ENCODE results near the genes ATP11A and MCF2L.

DNA sequence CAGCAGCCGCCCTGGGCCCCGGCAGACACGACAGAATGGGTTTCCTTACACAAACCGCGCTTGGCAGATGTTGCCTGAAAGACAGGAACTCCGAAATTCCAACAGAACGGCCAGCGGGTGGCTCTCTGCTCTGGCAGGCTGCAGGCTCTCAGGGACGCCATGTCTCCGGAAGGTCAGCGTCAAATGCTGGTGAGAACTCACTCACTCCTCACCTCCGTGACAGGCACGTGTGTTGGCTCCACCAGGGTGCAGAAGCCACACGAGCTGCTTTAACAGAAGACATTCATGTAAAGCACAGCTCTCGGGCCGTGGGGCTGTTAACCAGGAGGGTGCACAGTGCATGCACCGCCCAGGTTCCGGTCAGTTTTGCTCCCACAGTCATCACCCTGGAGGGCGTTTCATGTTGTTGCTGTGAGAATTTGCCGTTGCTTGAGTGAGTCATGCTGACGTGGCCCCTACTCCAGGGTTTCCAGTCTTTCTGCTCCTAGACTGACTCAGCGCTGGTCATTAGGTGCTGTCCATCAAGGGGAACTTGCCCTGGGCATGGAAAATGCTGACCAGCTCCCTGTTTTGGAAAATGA is 44.9 kb downstream of the ANKRD10 start:
- PRO-cap, result unidirectional peak, minus-strand start at position 289 of the sequence; bidirectional peak, plus-strand start outside the sequence, minus-strand start at position 342 of the sequence
- RRBS, 2 experiments, result 0 to 50% methylated on average over 2 to 4 of the region's 22 CpGs

- PRO-cap, result no peak
- RRBS, 2 experiments, result no CpG with 5 or more reads among the region's 13 CpGs
These were observed 6.7 kb upstream of the ANKRD10 start for GRCh38 chr13:110921431-110922075.

DNA sequence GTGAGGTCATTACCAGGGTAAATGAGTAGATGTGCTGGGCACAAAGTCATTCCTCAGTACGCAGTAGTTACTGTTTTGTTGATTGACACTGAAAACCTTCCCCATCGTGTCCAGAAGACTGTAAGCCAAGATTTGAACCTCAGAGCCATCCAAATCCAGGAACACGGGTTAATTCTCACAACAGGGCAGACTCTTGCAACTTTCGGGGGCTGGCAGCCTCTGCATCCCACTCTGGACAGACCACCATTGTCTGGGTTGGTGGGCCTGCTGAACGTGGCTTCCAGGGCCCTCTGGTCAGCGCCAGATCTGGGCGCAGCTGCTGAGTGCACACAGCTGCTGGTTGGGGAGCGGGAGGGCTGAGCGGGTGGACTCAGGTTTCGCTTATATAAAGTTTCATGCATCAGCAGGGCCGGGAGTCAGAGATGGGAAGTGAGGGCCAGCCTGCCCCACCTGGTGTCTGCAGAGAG is 6.8 kb downstream of the ARHGEF7 start:
- PRO-cap, result no peak
- RRBS, 2 experiments, result 13 to 16% methylated on average over 1 of the region's 11 CpGs

DNA sequence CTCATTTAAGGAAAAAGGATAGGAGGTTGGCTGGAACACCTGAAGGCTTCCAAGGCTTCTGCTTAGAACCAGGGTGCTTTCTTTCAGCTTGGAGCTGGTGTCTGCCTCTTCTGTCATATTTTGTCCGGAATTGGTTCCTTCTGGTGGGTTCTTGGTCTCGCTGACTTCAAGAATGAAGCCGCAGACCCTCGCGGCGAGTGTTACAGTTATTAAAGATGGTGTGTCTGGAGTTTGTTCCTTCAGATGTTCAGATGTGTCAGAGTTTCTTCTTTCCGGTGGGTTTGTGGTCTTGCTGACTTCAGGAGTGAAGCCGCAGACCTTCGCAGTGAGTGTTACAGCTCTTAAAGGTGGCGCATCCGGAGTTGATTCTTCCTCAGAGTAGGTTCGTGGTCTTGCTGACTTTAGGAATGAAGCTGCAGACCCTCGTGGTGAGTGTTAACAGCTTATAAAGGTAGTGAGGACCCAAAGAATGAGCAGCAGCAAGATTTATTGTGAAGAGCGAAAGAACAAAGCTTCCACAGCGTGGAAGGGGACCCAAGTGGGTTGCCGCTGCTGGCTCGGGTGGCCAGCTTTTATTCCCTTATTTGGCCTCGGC is 74.1 kb downstream of the ARHGEF7 start:
- PRO-cap, result no peak
- RRBS, 2 experiments, result no CpG with 5 or more reads among the region's 18 CpGs

DNA sequence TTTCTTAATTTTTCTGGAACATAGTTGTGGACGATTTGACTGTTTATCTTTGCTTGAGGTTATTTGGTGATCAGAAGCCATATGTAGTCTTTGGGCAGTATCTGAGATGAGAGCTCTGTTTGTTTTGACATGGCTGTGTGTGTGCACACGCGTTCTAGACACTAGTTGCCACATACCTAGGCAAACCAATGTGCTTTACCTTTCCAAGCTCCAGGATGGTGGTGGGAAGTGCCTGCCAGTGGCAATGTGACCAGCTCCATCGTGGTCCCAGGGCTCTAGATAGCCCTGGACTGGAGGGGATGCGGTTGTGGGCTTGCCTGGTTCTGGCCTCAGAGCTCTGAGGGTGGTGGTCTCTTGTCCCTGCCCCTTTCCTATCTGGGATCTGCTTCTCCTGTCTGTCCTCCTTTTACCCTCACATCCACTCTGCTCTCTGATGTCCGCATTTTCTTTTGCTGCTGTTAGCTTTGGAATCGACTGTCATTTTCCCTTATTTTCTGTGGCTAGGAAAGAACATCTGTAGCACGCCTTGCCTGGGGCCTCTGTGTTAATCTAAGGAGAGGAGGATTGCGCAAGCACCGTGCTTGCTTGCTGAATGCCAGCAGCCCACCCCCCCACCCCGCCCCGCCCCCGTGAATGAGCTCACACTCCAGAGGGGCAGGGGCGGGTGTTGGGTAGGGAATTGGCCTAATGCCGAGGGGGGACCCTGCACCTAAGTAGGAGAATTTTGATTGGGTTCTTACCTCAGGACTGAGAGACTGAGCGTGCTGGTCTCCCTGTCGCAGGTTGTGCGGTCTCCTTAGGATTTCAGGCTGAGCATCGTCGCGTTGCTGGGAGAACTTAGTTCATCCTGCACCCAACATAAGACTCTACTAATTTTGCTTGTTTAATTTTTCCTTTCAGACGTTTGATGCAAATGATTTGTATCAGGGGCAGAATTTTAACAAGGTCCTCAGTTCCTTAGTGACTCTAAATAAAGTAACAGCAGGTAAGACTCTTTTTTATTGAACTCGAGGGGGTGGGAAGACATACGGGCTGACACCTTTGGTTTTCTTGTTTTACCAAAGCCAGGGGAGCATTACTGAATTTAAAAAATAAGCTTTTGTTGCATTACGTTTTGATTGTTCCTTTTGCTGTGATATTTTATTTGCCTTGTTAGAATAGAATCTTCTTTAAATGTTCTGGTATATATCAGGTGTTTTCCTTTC is 89.7 kb downstream of the ARHGEF7 start:
- PRO-cap, result no peak
- RRBS, 2 experiments, result no CpG with 5 or more reads among the region's 25 CpGs

GRCh38 chr13:111209543-111209977 is 94.5 kb downstream of the ARHGEF7 start:
- PRO-cap, result no peak
- RRBS, 2 experiments, result no CpG with 5 or more reads among the region's 8 CpGs

- PRO-cap, result no peak
- RRBS, 2 experiments, result no CpG with 5 or more reads among the region's 2 CpGs
These were observed 71.6 kb upstream of the TEX29 start for GRCh38 chr13:111248887-111249231.

DNA sequence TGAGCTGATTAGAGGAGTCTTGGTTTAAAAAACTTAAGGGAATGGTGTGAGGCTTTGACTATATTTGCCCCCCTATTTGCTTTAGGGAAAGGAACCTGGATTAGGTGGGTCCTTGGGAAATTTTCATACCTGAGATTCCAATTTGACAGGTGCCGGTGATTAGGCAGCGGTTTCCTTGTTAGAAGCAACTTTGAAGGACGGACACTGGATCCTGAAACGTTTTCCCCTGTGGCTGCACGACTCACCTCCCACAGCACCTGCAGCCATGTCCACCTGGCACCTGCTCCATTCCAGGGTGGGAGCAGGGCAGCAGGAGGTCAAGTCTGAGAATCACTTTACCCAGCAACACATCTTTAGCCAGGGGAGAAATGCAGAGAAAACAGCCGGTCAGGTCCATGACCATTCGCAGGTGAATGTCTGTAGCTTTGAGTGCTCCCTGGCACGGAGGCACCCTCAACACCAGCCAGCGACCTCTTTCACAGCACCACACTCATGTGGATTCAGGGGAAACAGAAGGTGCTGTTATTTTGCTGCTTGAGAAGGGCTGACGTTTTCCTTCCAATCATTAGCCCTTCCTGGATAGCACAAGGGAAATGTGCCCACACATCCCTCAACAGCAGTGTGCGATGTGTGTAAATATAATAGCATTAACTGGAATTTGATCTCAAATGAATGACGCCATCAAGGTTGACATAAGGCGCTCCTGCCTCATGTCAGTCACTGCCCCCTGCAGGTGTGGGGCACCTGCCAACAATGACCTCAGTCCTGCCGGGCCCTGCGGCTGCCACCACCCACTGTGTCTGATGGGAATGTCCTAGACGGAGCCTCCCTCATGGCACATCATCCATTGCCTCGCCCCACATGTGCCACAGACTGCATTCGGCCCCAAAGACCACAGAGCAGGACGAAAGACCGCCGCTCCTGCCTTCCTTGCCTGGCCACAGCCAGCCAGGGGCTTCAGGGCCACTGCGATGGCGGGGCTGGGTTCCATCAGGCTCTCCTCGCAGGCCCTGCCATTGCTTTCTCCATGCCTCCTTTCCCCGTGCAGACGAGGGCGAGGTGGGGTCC is 146.3 kb downstream of the SOX1 start:
- PRO-cap, result no peak
- RRBS, 2 experiments, result no CpG with 5 or more reads among the region's 27 CpGs

- PRO-cap, result no peak
- RRBS, 2 experiments, result no CpG with 5 or more reads among the region's 5 CpGs
These were observed 97.7 kb downstream of the SPACA7 start for GRCh38 chr13:112473797-112474218.

DNA sequence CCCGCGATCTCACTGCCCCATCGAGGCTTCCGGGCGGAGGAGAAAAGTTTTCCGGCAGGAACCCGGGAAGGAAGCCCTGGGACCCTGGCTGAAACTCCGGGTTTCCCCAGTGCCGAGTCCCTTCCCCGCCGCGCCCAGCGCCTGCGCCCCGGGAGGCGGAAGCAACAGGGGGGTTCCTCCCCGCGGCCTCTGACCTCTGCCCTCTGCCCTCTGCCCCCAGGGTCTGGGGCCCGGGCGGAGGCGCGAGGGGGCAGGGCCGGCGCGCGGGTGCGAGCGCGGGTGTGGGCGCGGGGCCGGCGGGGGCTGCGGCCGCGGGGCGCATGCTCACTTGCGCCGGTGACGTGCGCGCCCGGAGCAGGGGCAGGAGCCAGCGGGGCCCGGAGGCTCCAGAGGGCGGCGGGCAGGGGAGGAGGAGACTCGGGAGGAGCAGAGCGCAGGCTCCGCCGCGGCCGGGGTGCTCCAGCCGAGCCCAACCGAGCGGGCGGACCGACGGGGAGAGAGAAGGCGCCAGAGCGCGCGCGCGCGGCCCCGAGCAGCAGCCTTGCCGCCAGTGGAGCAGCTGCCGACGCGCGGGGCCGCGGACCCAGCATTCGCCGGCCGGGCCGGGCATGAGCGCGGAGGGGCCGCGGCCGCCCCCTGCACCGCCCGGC is at the start of gene ATP11A:
Gene ATP11A, plus strand, starts transcription at position 389 of the 650 bp plus-strand sequence.
- PRO-cap, result bidirectional peak, plus-strand start at position 389 of the sequence, minus-strand start at position 281 of the sequence
- RRBS, 2 experiments, result 2 to 3% methylated on average over 50 of the region's 85 CpGs

- PRO-cap, result no peak
- RRBS, 2 experiments, result no CpG with 5 or more reads among the region's 15 CpGs
These were observed 78.3 kb downstream of the ATP11A start for GRCh38 chr13:112768186-112768500.

GRCh38 chr13:112968022-112968968 is 719 bp upstream of the MCF2L start:
- PRO-cap, result no peak
- RRBS, 2 experiments, result under 1% methylated on average over 9 of the region's 60 CpGs; no CpG with 5 or more reads in 1 of the 2 experiments

DNA sequence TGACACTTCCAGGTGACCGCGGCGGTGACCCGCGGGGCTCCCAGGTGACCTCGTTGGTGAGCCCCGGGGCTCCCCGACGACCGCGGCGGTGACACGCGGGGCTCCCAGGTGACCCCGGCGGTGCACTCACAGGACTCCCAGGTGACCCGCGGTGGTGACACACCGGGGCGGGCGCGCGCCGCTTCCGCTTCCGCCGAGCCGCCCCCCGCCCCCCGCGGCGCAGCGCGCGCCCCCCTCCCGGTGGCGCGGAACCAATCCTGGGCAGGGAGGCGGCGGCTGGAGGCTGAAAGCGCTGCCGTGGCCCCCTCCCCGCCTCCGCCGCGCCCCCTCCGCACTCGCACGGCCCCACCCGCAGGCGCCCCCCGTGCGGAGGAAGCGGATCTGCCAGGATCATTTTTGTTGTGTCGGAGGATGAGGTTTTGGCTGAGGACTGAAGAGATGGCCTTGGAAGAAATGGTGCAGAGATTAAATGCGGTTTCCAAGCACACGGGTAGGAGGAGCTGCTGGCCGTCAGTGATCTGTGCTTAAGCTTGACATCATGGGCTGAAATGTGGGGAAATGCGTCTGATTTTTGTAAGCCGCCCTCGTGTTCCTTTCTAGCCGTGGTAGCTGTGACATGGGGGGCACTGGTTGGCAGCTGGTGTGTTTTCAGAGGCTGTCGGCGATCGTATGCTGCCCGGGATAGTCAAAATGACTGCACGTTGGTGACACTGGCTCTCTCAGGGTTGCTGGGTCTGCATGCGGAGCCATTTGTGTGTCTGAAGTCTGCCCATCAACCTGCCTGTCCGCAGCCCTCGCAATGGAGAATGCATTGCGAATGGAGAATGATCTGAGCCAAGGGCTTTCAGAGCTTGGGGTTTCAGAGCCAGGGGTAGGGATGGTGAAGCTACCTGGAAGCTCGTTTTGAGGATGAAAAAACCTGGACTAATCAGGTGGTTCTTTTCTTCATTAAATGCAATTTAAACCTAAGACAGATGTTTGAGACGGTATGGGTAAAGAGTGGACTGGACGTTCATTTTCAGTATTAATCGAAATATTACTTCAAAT is at the start of gene MCF2L:
Gene MCF2L, plus strand, starts transcription at position 246 of the 1,047 bp plus-strand sequence.
- PRO-cap, result no peak
- RRBS, 2 experiments, result 1 to 3% methylated on average over 29 of the region's 75 CpGs

- PRO-cap, result no peak
- RRBS, 2 experiments, result 83 to 100% methylated on average over 1 to 2 of the region's 21 CpGs
These were observed 45.5 kb downstream of the MCF2L start for GRCh38 chr13:113014378-113015072.

DNA sequence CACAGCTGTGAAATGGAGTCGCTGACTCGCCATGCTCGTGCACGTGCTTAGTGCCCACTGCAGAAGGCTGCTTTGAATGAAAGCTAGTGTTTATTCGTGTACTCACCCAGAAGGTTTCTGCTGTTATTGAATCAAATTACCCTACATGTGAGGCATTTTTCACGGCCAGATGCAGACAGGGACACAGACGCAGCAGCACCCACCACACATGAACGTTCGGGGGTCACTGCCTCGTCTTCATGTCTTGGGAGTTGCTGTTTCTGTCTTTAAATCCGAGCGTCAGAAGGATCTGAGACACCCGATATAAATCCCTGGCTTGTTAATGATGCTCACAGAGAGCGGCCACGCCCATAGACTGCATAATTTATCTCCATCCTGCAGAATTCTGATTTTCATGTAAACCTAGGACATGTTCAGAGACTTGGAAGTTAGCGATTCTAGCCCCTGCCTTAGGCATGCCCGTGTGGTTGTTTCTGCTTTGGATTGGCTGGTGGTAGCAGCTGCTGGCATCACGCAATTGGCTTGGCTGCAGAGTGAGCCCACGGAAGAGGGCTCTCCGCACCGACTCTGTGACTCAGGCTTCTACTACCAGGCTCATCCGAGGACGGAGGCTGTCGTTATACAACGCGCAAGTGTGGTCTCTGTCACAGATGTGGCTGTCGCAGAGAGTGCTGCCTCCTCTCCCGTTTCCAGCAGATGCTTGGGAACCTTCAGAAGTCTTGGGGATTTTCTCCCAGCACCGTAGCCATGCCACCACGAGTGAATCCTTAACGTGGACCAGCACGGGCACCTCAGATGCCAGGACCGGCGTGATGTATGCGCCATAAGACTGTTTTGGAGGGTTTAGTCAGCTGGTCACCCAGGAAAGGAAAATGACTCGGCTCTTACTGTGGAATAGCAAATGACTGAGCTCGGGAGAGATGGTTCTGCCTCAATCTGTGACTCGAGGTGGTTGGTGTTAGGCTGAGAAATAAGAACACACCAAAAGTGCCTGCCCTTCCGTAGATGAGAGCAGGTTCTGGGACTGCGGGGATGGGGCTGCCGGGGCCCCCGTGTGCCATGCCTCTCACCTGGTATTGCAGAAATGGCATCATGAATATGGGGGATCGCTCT is 61.2 kb upstream of the F7 start:
- PRO-cap, result no peak
- RRBS, 2 experiments, result no CpG with 5 or more reads among the region's 43 CpGs

DNA sequence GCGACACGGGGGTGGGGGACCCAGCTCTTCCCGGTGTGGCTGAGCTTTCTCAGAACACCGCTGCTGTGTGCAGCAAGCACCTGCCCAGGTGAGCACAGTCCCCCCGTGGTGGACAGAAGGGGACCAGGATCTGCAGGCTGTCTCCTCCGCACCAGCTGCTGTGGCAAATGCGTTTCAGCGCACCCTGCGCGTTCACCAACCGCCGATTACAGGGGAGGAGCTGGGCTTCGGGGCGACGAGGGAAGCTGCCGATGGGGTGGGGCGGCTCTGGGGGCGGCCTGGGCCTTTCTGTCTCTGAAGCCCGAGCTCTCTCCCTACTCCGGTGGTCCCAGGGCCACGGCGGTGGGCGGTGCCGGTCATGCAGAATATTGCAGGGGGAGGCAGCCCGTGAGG is 54.6 kb upstream of the F7 start:
- PRO-cap, result no peak
- RRBS, 2 experiments, result no CpG with 5 or more reads among the region's 25 CpGs

GRCh38 chr13:113075577-113076228 is 29.9 kb upstream of the F7 start:
- PRO-cap, result no peak
- RRBS, 2 experiments, result no CpG with 5 or more reads among the region's 24 CpGs

GRCh38 chr13:113097921-113098425 is 7.6 kb upstream of the F7 start:
- PRO-cap, result no peak
- RRBS, 2 experiments, result no CpG with 5 or more reads among the region's 22 CpGs

- PRO-cap, result no peak
- RRBS, 2 experiments, result no CpG with 5 or more reads among the region's 15 CpGs
These were observed 512 bp downstream of the F10 start for GRCh38 chr13:113122999-113123623.

DNA sequence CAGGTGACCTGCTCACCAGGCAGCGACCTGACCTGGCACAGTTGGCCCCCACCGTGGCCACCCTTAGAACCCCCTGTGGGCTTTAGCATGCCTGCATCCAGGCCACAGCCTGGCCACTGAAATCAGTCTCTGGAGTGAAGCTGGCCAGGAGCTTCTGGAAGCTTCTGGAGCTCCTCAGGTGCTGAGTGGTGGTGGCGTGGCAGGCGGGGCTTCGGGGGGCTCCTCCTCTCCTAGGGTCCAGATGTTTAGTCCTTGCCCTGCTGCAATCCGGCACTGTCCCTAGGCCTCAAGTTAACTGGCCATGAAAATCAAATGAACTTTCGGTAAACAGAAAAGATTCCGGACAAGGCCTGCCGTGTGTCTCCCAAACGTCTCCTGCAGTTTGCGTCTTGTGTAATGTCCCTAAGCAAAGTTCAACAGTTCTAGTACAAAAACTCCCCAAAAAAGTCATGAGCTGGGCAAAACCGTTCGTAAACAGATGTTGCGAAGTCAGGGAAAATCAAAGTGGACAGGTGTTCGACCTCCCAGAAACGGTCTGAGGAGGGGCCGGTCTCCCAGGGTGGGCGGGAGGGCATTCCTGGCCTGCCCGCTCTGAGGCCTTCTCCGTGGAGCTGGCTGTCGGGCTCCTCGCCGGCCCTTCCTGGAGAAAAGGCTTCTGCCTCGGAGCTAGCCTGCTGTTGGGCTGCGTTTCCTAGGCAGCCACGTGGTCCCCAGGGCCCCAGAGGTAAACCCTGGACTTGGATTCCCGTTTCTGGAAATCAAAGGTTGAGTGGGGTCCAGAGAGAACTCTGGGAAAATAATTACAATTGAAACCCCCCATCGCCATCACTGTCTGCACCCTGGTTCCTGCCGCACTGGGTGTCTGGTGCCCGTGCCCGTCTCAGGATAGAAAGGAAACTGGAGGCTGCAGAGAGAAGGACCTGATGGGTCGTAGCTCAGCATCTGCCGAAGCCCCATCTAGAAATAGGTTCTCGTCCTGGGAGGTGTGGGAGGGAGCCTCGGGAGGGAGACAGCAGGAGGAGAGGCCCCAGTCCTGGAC is 8.1 kb upstream of the PROZ start:
- PRO-cap, result no peak
- RRBS, 2 experiments, result 77 to 98% methylated on average over 3 to 7 of the region's 35 CpGs

Measured in astrocyte (in vitro differentiated cells and primary cell).